Melanocyte of skin (primary cell): Measurements from ENCODE around the genes SWT1, RGS21 and RGS1.

GRCh38 chr1:185046225-185046689 is 899 bp downstream of the RNF2 start:
- CAGE, long polyA plus RNA, 2 experiments, result no peak in any of the 2 experiments

DNA sequence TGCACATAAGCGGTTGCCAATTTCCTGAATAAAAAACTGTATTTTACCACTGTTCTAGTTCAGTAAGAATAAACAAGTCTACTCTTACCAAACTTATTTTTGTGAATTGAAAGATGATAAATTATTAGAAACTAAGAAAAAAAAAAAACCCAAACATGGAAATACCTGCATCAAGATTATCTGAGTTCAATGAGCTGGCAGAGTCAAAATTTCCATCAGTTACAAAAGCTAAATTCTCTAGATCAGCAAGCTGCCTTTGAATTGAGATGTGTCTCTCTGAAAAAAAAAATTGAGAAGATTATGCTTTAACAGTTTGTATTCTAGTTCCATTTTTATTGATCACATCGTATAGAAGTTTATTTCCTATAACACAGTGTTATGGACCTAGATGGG is 5.1 kb downstream of the TRMT1L start:
- CAGE, long polyA plus RNA, 2 experiments, result no peak in any of the 2 experiments

GRCh38 chr1:185154960-185155639 is 1.7 kb downstream of the TRMT1L start:
- CAGE, long polyA plus RNA, 2 experiments, result no peak in any of the 2 experiments

GRCh38 chr1:185155757-185156575 is 787 bp downstream of the TRMT1L start:
- CAGE, long polyA plus RNA, 2 experiments, result no peak in any of the 2 experiments

- CAGE, long polyA plus RNA, 2 experiments, result no peak in any of the 2 experiments
These were observed at the start of gene SWT1 for GRCh38 chr1:185156576-185157900. SWT1 (plus strand) TSS chr1:185157167.

DNA sequence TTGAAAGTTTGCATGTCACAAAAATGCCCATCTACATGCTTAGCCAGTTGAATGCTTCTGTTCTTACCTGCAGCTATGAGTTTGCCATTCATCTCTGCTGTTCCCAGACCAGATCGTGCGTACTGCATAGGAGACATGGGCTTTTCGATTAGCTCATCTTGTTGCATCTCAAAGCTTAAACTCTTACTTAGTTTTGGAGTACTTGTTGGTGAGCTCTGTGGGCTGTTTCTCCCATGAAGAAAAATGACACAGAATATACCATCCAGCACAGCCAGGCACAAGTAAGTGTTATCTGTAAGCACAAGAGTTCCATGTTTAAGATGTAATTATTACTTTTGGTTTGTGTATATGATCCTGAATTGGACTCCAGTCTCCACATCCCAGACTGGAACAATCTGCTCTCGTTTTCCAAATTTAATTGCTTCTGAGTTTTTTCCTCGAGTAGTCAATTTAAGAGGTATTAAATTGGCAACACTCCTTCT is 16.1 kb downstream of the IVNS1ABP start:
- CAGE, long polyA plus RNA, 2 experiments, result no peak in any of the 2 experiments

DNA sequence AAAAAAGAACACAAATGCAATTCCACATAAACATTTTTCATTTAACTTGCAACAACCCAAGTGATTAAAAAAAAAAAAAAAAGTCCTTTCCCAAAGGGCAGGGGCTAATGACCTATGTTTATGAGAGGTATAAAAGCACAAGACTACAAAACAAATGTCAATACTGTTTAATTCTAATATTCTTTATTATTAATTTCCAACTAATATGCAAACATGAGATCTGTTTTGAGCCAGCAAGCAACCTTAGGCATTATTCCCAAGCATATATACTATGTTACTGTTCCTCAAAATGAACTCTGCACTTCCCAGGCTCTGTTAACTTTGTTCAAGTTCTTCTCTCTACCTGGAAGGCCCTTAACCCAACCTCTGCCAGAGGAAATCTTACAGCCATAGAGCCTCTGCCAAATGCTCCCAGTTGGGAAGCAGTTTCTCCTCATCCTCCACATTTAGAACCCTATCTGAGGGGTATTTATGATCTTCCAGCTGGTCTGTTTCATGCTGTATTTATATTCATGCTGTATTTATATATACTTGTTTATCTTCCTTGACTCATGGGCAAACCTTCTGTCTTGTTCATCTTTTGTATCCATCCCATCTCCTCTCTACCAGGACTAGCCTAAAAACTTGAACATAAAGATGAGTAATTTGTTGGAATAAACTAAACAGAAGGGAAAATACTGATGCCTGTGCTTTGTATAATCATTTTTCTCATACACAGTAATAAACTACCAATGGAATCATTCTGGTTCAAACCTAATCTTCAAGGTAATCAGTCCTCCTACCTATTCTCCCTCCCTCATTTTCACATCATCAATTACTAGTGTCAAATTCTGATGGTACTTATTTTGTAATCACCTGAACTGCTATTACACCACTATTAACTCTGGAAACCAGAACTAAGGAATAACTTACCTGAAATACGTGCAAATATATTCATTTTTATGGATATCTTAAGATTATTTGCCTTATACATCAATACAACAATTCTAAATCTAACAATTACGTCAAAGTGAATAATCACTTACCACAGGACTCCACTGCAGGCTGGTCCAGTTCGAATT is 5.3 kb downstream of the IVNS1ABP start:
- CAGE, long polyA plus RNA, 2 experiments, result no peak in any of the 2 experiments

DNA sequence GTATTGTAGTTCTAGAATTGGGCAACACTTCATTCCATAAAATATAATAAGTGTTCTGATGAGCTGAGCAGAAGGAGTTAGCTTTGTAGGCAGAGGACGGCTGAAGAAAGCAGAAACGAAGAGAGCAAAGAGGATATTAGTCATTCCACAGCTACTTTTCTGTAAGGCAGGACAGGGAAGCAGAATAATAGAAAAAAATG is 20.2 kb upstream of the IVNS1ABP start:
- CAGE, long polyA plus RNA, 2 experiments, result no peak in any of the 2 experiments

GRCh38 chr1:185439547-185440320 is 122.7 kb upstream of the IVNS1ABP start:
- CAGE, long polyA plus RNA, 2 experiments, result no peak in any of the 2 experiments

- CAGE, long polyA plus RNA, 2 experiments, result no peak in any of the 2 experiments
These were observed 167.2 kb upstream of the HMCN1 start for GRCh38 chr1:185566912-185567486.

- CAGE, long polyA plus RNA, 2 experiments, result no peak in any of the 2 experiments
These were observed 668 bp downstream of the HMCN1 start for GRCh38 chr1:185734770-185735348.

DNA sequence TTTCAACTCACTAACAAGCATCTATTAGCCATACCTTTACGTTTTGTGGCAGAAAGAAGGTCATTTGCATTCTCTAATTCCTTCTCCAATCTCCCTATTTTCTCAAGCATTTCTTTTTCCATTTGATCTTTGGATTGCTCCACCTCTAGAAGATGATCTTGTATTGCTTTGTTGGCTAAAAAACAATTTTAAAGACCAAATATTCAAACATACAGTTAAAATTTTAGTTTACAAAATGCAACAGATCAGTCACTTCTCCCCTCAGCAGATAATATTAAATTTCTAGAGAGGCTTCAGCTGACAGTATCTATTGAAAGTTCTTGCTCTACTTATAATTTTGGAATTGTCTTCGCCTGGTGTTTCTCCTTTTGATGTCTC is 14.3 kb downstream of the TPR start:
- CAGE, long polyA plus RNA, 2 experiments, result no peak in any of the 2 experiments

- CAGE, long polyA plus RNA, 2 experiments, result no peak in any of the 2 experiments
These were observed 8.1 kb downstream of the PTGS2 start for GRCh38 chr1:186671874-186672686.

GRCh38 chr1:186681111-186681601 is 933 bp upstream of the PTGS2 start:
- CAGE, long polyA plus RNA, 2 experiments, result no peak in any of the 2 experiments

GRCh38 chr1:186983306-186983616 is 154.5 kb downstream of the PLA2G4A start:
- CAGE, long polyA plus RNA, 2 experiments, result no peak in any of the 2 experiments

- CAGE, long polyA plus RNA, 2 experiments, result no peak in any of the 2 experiments
These were observed 244.4 kb downstream of the PLA2G4A start for GRCh38 chr1:187073000-187073668.

GRCh38 chr1:192316914-192317296 is at the start of gene RGS21:
RGS21 (plus strand) TSS chr1:192316992.
- CAGE, long polyA plus RNA, 2 experiments, result no peak in any of the 2 experiments

DNA sequence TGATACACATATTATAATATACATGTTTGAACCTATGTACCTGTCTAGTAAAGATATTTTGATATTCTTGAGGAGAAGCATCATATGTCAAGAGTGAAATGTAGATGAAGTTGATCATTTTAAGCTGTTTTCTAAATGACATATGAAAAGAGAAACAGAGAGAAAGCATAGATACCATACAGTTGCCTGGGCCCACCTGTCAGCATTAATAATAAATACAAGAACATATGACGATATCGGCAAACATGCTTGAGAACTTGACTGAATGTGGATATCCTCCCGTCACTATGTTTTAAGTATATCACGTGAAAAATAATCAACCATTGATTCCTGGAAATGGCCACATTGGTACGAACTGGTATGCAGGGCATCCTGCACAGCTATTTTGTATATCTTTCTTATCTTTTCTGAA is 23.0 kb upstream of the RGS1 start:
- CAGE, long polyA plus RNA, 2 experiments, result no peak in any of the 2 experiments

DNA sequence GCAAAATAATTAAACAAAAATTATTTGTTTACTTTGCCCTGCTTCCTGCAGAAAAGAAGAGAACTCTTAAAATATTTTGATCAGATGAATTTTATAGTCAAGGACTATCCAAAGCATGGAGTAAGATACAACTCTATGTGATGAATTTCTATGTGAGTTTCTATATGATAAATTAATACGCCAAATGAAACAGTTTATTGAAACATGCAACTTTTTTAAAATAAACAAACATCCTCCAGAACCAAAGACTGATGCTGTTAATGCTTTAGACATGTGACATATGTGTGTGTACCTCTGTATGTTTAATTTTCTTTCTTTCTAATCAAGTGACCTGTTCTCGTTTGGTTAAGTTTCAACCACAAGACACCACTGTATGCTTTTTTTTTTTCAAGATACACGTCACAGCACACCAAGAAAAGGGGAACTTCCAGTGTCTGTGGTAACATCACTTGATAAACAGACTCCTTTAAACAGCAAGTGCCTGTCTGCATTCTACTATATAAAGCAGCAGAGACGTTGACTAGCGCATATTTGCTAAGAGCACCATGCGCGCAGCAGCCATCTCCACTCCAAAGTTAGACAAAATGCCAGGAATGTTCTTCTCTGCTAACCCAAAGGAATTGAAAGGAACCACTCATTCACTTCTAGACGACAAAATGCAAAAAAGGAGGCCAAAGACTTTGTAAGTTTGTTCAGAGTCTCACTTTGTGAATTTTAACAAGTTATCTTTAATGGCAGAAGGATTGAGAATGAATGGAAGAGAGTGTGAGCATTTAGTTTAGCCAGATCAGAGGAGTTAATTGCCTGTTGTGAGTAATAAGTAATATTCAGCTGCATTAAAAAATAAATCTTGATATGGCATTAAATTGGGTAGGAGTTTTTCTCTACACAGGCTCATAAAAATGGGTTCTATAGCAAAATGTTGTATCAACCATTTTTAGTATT is at the start of gene RGS1:
Gene RGS1, plus strand, starts transcription at position 526 of the 945 bp plus-strand sequence.
- CAGE, long polyA plus RNA, 2 experiments, result no peak in any of the 2 experiments

- CAGE, long polyA plus RNA, 2 experiments, result no peak in any of the 2 experiments
These were observed 80.1 kb downstream of the RGS13 start for GRCh38 chr1:192715862-192716565.